Fibroblast of villous mesenchyme (primary cell): Measurements from ENCODE around the gene CXCR5.

GRCh38 chr11:118643459-118644218 lies 35.8 kb downstream of the TREH start:
- CAGE, long polyA plus RNA = no peak

DNA sequence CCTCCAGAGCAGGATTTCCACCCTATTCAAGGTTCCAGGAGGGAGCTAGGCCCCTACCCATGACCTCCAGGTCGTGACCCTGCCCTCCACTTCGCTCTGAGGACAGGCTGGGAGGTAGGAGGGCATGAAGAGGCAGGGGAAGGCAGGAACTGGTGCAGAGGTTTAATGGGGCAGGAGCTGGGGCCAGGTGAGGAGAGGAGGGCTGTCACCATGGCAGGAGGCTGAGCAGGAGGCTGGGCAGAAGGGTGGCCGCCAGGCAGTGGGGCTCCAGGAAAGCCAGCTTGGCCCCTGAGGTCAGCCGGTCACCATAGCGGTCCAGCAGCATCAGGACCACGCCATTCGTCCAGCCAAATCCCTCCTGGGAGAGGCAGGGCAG lies 21.4 kb downstream of the TREH start:
- CAGE, long polyA plus RNA = no peak

- CAGE, long polyA plus RNA = no peak
These were observed 20.0 kb upstream of the TREH start for GRCh38 chr11:118699390-118699952.

GRCh38 chr11:118834441-118834868 lies 43.5 kb upstream of the DDX6 start:
- CAGE, long polyA plus RNA = no peak

- CAGE, long polyA plus RNA = no peak
These were observed at the start of gene CXCR5 for GRCh38 chr11:118883379-118884406. Gene CXCR5 (plus strand): TSS chr11:118883892.

DNA sequence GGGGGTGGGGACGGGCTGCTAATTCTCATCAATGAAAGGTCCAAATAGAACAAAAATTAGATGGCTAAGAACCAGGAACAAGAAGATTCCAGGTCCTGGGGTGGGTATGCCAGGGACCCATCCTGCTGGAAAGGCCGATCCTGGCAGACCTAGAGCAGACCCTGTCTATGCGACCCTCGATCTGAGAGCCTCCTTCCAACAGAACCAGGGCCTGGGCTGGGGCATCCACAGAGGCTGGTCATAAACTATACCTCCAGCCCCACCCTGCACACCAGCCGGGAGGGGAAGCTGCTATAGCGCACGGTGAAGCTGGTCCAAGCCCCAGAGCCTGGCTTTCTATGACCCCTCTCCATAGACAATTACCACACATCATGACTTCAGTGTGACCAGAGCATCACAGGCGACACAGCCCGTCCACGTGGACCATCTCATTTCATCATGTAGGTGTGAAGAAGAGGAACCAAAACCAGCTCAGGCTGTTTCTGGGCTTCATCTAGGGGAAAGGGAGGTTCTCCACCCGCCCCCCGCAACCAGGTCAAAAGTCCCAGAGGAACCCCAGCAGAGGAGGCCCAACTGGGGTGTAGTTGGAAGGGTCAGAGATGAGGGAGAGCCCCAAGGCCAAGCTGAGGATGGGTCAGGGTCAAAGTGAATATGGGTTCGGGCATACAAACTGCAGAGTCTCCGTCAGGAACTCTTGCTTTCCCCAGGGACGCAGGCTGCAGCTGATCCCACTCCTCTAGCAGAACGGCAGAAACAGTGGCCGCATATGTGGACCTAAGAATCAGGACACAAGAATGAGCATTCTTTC lies 3.0 kb downstream of the CXCR5 start:
- CAGE, long polyA plus RNA = no peak

GRCh38 chr11:118908996-118909859 lies 16.5 kb downstream of the BCL9L start:
- CAGE, long polyA plus RNA = no peak

GRCh38 chr11:118924534-118924899 lies 1.2 kb downstream of the BCL9L start:
- CAGE, long polyA plus RNA = no peak

- CAGE, long polyA plus RNA = no peak
These were observed 2.9 kb upstream of the HMBS start for GRCh38 chr11:119081689-119082352.

DNA sequence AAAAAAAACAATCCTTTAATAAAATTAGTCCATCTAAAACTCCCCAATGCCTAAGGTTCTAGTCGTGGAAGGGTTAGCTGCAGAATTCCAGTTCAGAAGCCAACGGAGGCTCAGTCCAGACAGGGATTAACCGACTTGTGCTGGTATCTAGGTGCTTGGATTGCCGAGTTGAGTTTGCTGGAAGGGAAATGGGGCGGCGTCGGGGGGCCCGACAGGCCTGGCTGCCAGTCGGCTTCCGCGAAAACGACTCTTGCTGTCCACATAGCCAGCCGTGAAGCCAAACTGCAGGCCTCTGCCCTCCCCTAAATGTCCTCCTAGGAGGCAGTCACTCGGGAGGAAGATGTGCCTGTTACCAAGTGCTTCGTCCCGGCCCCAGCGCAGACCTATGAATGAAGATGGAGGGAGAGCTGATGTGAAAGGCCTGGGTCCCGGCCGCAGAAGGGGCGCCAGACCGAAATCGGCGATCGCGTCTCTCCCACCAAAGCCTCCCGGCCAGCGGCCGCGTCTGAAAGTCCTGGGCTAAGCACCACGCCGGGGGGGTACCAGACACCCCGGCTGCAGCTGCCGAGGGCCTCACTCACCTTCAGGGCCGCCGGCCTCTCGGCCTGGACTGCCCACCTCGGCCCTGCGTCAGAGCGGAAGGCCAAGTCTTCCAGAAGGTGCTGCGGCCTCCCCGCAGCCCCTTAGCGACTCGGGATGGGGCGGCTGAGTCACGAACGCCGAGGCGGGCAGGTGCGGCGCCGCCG lies 1.2 kb downstream of the H2AX start:
- CAGE, long polyA plus RNA = no peak

DNA sequence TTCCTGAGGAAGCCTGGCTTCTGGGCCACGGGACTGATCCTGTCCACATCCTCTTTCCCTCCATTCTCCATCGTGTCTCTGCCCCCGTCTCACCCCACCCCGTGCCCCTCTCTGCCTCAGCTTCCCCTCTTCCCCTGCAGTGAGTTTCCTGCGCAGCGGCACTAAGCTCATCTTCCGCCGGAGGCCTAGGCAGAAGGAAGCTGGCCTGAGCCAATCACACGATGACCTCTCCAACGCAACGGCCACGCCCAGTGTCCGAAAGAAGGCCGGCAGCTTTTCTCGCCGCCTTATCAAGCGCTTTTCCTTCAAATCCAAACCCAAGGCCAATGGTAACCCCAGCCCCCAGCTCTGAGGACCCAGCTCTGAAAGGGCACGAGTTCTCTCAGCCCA lies 5.5 kb upstream of the HINFP start:
- CAGE, long polyA plus RNA = no peak

- CAGE, long polyA plus RNA = no peak
These were observed 18.3 kb downstream of the MCAM start for GRCh38 chr11:119298498-119299074.

- CAGE, long polyA plus RNA = no peak
These were observed 9.4 kb downstream of the MCAM start for GRCh38 chr11:119307371-119308053.

DNA sequence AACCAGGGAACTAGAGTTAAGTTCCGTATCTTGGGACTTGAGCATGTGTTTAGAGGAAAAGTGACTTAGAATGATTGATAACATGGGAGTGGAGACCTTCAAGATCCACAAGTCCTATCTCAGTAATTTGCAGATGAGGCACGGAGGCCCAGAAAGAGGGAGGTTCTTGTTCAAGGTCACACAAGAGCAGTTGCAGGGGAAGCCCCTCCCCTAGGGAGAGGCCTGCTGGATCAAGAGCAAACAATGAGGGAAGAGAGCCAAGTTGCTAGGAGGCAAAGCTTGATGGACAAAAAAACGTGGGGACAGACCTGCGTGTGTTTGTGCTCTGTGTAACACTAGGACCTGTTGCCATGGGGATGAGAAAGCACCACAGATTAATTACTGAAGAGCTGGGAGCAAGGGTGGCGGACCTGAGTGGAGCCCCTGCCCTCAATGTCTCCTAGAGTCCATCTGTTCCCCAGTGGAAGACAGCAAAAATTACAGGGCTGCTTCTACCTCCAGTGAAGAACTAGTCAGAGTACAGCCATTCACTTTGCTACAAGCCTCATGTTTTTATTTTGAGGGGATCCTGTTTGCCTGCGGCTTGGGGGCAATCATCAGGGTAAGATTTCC lies 6.4 kb upstream of the MFRP start:
- CAGE, long polyA plus RNA = no peak

GRCh38 chr11:119361950-119362341 lies 15.4 kb upstream of the MFRP start:
- CAGE, long polyA plus RNA = no peak

- CAGE, long polyA plus RNA = no peak
These were observed 17.2 kb upstream of the MFRP start for GRCh38 chr11:119363332-119364435.

DNA sequence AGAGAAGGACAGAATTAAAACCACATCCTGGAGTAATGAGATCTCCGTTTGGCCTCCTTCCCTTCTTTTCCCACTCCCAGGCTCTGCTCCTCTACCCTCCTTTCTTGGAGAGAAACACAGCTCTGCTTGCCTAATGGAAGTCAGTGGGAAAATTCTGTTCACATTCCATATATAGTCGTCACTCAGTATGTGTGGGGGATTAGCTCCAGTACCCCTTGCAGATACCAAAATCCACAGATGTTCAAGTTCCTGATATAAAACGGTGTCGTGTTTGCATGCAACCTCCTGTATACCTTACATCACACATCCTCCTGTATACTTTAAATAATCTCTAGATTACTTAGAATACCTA lies 37.6 kb upstream of the THY1 start:
- CAGE, long polyA plus RNA = no peak

DNA sequence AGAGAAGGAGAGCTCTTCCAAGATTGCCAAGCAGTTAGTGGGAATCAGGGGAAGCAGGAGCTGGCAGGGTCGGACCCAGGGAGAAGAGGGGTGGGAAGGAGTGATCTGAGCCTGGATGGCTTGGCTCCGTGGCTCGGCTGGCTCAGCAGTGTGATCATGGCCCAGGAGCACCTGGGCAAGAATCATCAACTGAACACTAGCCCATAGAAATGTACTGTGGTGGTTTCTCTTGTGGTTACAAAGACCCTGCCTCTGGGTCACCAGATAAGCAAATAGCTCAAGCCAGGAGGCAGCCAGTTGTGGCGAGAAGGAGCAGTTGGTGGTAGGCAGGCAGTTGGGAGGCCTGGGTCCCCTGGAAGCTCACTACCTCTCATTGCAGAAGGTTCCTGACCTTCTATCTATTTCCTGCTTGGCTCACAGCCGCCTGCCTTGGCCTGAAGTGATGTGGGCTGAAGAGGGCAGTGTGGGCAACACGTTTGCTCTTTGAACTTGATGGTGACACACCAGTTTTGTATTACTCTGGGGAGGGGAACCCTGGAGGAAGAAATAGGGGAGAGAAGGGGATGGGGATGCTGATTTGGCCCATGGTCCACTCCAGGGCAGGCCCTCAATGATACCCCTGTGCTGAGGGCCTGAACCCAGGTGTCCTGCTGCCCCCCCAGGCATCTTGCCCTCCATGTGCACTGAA lies 34.7 kb downstream of the NECTIN1 start:
- CAGE, long polyA plus RNA = no peak

DNA sequence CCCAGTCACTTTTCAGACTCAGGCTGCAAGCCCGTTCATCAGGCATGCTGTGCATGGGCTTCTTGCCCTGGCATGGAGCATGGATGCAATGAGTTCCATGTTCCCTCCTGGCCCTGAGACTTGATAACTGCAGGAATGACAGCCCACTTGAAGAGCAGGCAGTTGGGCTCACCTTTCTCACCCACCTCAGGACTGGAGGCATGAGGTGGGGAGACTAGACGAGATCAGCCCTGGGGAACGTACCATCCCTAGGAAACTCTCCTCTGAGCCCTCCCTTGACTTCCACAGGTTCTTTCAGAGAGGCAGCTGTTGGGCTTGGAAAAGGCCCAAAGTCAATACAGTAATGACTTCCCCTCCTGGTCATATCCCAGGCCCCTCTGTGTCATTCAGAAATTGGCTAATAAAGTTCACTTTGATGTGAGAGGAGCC lies 5.7 kb upstream of the NECTIN1 start:
- CAGE, long polyA plus RNA = no peak

DNA sequence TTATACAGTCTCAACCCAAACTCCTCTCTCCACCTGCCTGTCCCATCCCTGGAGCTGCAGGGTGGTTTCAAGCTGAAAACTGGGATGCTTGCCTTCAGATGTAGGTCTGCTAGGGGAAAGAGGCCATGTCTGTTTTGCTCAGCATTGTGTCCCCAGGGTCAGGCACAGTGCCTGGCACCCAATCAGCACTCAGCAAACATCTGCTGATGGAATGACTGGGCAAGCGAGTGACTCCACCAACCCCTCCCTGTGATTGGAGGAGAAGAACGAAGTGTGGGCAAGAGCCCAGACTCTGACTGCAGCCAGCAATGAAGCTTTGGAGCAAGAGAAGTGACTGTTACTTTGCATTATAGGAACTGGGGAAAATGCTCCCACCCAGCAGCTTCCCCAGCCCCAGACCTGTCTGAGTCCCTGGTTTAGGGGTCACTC lies 147.6 kb downstream of the TRIM29 start:
- CAGE, long polyA plus RNA = no peak